Measurements from ENCODE around the gene FAM20A.

- RRBS, result no CpG with 5 or more reads among the region's 10 CpGs
These were observed 17.6 kb downstream of the PSMD12 start for GRCh38 chr17:67348648-67349261.

GRCh38 chr17:67378476-67379417 lies 1.7 kb downstream of the PITPNC1 start:
- RRBS, result 1% methylated on average over 20 of the region's 75 CpGs

GRCh38 chr17:67400140-67400668 lies 23.1 kb downstream of the PITPNC1 start:
- RRBS, result no CpG with 5 or more reads among the region's 6 CpGs

DNA sequence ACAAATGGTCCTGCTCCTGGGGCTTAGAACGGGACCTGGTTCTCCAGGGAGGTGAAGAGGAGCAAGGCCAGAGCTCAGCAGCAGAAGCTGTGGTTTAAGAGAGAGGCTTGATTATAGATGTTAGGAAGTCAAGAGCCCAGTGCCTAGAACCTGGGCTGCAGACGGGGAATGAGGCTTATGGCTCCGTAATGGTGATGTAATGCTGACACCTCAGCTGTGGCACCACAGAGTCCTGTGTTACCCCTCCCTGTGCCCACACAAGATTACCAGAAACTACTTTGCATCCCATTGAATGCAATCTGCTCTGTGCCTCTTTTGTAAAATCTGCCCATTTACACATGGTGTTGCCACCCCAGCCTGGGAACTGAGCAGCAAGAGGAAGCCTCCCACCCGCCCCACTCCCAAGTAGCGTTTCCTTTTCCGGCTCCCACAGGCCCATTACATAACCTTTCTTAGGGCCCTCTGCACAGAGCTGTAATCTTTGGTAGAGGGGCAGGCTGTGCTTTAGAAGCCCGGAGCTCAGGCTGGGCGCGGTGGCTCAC lies 57.0 kb downstream of the PITPNC1 start:
- RRBS, result 0% methylated on average over 2 of the region's 9 CpGs

DNA sequence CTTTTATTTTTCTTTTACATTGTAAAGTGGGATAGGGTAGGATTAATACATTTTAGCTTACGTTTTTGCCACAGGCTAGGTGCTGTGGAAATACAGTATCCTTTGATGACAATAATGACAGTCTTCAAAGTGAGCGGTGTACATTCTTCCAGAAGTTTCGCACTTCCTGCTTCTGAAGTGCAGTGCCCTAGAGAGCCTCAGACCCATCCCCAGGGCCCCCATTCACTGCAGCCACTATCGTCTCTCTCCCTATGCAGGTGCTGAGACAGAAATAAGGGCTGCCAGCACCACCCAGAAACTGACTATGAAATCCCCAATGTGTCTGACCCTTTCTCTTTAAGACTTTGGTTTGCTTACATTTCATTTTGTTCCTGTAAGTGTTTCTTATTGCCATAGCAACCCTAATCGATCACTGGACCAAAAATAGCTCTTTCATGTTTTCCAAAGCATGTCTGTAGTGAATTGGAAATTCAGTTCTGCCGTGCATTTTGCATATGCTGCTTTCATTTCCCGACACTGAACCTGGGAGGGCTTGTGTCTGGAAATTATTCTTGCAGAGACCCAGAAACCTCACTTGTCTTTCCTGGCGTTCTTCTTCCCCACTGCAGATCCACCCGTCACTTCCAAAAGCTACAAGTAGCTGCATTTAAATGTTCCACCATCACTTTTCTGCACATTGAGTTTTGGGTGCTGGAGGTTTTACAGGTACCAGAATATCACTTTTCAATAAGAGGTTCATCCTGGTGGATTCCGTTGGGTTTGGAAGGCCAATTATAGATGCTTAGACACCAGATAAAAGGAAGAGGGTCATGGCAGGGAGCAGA lies 148.7 kb upstream of the NOL11 start:
- RRBS, result no CpG with 5 or more reads among the region's 10 CpGs

DNA sequence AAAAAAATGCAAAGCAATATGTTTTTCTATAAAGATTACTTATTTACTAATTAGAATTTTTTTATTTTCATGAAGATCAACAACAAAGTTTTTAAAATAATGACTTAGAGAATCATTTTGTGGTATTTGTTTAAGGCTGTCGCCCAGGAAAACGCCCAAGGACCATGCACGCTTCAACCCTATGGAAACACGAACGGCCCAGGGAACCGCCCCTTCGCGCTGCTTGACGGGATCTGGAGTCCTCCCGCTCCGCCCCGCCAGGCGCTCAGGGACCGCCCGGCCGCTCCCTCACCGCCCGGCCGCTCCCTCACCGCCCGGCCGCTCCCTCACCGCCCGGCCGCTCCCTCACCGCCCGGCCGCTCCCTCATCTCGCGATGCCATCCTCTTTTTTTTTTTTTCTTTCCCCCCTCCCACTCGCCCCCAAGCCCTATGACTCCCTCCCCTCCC lies 332 bp upstream of the KPNA2 start:
- RRBS, result no CpG with 5 or more reads among the region's 31 CpGs

DNA sequence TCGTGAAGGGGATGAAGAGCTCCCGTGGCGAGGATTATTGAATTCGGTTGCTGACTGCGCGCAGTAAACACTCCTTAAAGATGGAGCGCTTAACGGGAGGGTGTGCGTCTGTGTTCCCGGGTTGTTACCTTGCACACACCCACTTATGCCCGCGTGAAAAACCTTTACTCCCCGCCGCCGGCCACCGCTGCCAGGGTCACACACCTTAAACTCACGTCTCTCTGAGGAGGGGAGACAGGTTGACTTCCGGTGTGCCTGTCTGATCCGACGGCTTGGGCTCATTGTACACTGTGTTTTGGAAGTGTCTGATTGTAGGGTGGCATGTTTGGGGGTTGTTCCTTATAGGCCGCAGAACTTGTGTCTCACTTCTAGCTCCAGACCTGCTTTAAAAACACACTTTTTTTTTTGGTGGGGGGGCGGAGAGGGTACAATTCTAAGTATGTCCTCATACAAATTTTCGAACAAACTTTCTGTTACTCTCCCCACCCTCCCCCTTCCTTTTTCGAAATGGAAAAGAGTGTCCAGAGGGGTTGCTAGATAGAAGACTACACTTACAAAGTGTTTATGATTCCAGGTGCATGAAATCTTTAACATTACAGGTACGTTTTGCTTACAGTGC lies 66.9 kb downstream of the KPNA2 start:
- RRBS, result no CpG with 5 or more reads among the region's 25 CpGs

DNA sequence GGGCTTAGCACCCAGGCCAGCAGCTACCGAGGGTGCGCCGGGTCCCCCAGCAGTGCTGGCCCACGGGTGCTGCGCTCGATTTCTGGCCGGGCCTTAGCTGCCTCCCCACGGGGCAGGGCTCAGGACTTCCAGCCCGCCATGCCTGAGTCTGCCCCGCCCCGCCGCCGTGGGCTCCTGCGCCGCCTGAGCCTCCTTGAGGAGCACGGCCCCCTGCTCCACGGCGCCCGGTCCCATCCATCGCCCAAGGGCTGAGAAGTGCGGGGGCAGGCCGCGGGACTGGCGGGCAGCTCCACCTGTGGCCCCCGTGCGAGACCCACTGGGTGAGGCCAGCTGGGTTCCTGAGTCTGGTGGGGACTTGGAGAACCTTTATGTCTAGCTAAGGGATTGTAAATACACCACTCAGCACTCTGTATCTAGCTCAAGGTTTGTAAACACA lies 67.8 kb upstream of the AMZ2 start:
- RRBS, result no CpG with 5 or more reads among the region's 26 CpGs

GRCh38 chr17:68205606-68206295 lies 42.1 kb upstream of the AMZ2 start:
- RRBS, result 2% methylated on average over 14 of the region's 64 CpGs

DNA sequence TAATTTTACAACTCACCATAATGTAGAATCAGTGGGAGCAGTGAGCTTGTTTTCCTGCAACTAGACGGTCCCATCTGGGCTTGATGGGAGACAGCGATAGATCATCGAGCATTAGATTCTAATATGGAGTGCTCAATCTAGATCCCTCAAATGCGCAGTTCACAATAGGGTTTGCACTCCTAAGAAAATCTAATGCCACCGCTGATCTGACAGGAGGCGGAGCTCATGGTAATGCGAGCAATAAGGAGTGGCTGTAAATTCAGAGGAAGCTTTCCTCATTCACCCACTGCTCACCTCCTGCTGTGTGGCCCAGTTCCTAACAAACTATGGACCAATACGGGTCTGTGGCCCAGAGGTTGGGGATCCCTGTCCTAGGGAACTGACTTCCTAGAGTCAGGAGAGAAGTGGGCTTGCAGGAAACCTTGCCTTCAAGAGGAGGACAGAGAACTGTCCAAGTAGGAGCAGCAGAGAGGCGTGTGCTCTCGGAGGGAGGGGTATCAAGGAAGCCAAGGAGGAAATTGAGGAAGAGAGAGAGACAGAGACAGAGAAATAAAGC lies 25.2 kb upstream of the AMZ2 start:
- RRBS, result no CpG with 5 or more reads among the region's 10 CpGs

GRCh38 chr17:68319019-68319818 lies 27.9 kb downstream of the ARSG start:
- RRBS, result no CpG with 5 or more reads among the region's 8 CpGs

DNA sequence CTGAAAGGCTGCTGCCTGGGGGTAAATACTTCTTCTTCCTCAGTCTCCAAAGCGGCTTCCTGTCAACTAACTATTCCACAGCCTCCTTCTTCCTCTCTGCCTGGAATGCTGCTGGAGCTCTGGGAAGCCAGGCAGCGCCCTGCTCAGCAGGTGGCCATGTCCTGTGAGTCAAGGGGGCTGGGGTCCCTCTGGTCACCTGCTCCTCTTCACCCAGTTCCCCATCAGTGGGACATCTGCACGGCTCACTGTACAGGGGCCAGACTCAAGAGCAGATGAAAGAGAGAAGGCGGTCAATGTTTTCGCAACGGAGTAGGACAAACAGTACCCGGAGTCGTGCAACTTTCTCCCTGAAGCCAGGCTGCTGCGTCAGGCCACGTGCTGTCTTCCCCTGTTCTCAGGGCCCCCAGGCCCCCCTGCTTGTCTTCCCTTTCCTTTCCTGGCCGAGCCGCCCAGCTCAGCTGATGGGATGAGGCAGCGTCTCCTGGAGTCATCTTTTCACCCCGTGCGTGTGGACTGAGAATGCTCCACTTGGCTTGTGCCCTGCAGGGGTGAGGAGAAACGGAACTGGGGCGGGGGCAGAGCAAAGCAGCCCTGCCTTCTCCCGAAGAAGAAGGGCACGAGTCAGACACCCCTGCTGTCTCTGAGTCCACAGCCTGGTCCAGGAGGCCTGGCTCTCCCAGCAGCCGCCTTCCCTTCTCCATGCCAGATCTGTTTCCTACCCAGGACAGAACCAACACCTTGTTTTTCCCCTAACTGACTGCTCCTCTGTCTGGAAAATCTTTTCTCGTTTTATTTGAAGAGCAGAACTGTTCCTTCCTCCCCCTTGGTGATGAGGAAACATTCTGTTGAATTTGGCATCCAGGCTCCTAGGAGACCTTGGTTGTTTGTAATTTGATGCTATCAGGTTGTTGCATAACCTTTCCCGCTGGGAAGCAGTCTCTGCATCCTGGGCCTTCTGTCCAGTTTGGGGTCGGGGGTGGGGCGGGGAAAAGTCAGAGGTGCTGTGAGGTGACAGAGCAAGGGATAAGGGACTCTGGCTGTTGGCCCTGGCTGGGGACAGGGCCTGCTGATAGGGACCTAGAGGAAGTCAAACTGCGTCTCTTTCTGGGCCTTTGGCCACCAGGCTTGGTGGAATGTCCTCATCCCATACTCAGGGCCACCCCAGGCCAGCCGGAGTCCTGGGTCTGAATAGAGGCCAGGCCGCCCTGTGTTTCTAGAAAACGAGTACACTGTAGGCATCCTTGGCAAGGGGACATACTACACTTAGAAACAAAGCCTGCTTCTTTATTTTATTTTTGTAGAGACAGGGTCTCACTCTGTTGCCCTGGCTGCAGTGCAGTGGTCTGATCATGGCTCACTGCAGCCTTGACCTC lies 78.9 kb downstream of the WIPI1 start:
- RRBS, result no CpG with 5 or more reads among the region's 28 CpGs

DNA sequence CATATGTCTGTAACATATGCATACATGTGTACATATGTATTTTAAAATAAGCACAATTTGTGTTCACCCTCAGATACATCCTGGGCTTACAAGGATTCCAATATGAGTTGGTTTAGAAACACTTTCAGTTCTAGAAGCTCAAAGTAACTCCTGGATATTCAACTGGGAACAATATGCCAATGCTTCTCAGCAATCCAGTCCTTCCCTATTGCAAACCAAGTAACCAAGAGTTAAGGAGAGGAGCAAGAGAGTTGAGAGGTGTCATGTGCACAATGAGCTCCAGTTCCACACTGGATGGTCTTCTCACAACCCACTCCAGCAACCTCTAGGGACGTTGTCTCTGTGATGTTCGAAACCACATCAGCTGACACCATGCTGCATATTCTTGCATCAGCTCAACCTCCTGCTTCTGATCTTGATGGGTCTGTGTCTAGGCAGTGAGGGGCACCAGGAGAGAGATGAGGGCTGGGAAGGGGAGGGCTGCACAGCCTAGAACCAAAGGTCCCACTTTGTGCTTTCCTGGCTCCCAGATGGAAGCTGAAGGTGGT lies 58.8 kb downstream of the WIPI1 start:
- RRBS, result no CpG with 5 or more reads among the region's 2 CpGs

- RRBS, result no CpG with 5 or more reads among the region's 14 CpGs
These were observed 57.5 kb downstream of the WIPI1 start for GRCh38 chr17:68399731-68400297.

GRCh38 chr17:68440991-68441602 lies 16.2 kb downstream of the WIPI1 start:
- RRBS, result no CpG with 5 or more reads among the region's 9 CpGs

DNA sequence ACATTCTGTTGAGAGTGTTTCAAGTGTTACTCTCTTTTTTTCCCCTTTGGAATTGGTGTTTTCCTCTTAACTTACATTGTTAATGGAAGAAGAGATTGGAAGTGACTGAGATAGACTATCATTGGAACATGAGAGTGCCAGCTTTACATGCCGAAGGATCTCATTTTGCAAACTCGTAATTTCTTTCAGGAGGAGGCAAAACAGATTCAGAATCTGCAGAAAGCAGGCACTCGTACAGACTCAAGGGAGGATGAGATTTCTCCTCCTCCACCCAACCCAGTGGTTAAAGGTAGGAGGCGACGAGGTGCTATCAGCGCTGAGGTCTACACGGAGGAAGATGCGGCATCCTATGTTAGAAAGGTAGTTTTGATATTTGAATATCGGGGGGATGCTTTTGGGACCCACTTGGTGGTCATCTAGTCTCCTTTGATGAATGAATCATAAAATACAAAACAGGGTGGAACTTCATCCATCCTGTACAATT lies 10.4 kb downstream of the PRKAR1A start:
- RRBS, result no CpG with 5 or more reads among the region's 9 CpGs

- RRBS, result no CpG with 5 or more reads among the region's 7 CpGs
These were observed 4.5 kb downstream of the FAM20A start for GRCh38 chr17:68596403-68597296.

- RRBS, result 50% methylated on average over 64 of the region's 81 CpGs
These were observed at the start of gene FAM20A for GRCh38 chr17:68600821-68601589. Gene FAM20A (minus strand): TSS chr17:68601367.

GRCh38 chr17:68601590-68602492 lies 674 bp upstream of the FAM20A start:
- RRBS, result no CpG with 5 or more reads among the region's 9 CpGs

- RRBS, result no CpG with 5 or more reads among the region's 7 CpGs
These were observed 160.4 kb downstream of the ABCA8 start for GRCh38 chr17:68794556-68795505.